ENCODE measurements around a stretch of chr20.

DNA sequence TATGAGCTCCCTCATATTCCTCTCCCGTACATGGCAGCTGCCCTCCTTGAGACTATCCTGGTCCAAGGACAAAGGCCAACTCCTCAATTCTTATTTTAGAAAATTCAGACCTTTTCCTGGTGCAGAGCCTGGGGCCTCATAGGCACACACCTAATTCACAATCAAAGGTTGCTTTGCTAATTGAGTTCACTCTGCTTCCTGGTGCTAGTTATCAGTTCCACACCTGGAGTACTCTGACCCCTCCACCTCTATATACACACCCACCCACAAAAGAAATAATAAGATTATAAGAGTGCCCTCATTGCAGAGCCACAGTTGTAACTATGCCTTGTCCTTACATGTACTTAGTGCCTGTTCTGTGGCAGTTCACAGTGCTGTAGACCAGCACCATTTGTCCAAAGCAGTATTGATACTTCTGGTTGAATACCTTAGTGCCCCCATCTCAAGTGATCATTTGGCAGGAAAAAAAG is 38.7 kb downstream of the GSS start:
- PRO-cap, 4 experiments: no peak in any of the 4 experiments
- RAMPAGE, long total RNA, 4 experiments: no peak in any of the 4 experiments

- PRO-cap, 4 experiments: no peak in any of the 4 experiments
- RAMPAGE, long total RNA, 4 experiments: no peak in any of the 4 experiments
Observed at GRCh38 chr20:34968654-34969175, 13.0 kb downstream of the MYH7B start.

GRCh38 chr20:34977149-34978358 is 21.9 kb downstream of the MYH7B start:
- PRO-cap, 4 experiments: no peak in any of the 4 experiments
- RAMPAGE, long total RNA, 4 experiments: no peak in any of the 4 experiments

DNA sequence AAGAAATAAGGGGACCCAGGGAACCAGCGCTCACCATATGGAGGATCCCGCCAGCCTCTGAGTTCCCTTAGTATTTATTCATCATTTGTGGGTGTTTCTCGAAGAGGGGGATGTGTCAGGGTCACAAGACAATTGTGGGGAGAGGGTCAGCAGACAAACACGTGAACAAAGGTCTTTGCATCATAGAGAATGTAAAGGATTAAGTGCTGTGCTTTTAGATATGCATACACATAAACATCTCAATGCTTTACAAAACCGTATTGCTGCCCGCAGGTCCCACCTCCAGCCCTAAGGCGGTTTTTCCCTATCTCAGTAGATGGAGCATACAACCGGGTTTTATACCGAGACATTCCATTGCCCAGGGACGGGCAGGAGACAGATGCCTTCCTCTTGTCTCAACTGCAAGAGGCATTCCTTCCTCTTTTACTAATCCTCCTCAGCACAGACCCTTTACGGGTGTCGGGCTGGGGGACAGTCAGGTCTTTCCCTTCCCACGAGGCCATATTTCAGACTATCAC is 15.6 kb downstream of the MMP24OS start:
- PRO-cap, 4 experiments: no peak in any of the 4 experiments
- RAMPAGE, long total RNA, 4 experiments: no peak in any of the 4 experiments

DNA sequence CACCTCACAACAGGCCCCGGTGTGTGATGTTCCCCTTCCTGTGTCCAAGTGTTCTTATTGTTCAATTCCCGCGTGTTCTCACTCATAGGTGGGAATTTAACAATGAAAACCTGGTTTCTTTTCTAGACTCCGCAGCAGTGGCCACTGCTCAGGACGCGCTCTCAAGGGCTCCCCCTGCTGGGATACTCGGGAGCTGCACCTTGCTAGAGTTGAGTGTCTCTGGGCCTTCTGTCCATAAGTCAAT is 8.3 kb upstream of the CEP250 start:
- PRO-cap, 4 experiments: no peak in any of the 4 experiments
- RAMPAGE, long total RNA, 4 experiments: no peak in any of the 4 experiments

DNA sequence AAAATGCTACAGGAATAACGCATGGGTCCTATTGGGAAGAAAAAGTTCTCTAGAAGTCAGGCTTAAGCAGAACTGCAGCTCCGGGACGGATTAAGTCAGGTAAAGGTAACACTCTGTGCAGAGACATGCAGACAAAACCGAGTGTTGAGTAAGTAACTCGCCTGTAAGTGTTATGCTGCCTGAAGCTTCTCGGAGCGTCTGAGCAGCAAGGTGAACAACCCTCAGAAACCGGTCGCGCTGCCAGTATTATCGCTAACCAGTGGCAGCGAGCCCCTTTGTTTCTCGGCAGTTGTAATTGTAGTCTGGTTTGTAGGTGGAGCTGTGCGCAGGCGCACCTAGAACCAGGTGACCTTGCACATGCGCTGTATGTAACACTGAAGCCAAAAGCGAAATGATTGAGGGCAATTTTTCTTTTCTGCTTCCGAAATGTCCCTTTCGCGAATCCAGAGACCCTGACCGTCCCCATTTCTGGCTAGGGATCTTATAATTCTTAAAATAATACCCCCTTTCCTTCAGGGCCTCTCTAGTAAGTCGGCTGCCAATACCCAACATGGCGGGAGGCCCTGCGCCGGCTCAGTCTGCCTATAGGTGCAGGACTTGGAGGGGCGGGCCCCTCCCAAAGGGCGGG is 805 bp upstream of the CEP250 start:
- PRO-cap, 4 experiments: peak in 4 of 4 experiments; most common minus-strand start position 580 of the sequence (in 4)
- RAMPAGE, long total RNA, 4 experiments: no peak in any of the 4 experiments

GRCh38 chr20:35502919-35503536 is 26.4 kb downstream of the C20orf173 start:
- PRO-cap, 4 experiments: no peak in any of the 4 experiments
- RAMPAGE, long total RNA, 4 experiments: no peak in any of the 4 experiments

GRCh38 chr20:35559251-35559808 is 17.5 kb downstream of the ERGIC3 start:
- PRO-cap, 4 experiments: no peak in any of the 4 experiments
- RAMPAGE, long total RNA, 4 experiments: no peak in any of the 4 experiments

- PRO-cap, 4 experiments: no peak in any of the 4 experiments
- RAMPAGE, long total RNA, 4 experiments: no peak in any of the 4 experiments
Observed at GRCh38 chr20:35599650-35600308, 15.8 kb upstream of the SPAG4 start.

DNA sequence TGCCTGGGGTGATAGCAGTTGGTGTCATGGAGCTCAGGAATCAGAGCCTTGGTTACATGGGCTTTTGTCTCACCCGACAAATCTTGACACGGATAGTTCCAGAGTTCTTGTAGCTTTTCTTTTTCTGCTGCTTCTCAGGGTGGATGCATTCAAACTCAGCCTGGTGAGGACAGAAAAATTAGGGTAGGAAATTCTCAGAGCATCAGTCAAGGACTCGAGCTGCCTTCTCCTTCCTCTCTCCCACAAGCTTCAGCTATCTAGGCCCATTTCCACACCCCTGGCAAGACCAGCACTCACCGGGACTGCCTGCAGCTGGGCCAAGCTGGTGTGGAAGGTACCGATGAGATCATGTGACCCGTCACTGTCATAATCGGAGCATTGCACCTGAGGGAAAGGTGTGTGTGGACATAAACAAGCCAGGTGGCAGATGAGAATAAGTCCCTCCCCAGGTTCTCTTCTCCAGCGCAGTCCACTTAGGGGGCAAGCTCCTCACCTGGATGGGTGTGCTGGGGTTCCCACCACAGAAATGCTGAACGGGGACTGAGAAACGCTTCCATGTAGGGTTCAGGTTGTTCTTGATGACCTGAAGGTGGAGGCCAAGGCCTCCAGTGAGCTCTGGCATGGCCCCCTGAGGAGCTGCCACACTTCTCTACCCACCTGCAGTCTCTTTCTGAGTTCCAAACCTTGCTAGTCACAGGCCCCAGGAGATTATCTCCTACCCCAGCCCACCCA is 15.7 kb downstream of the SPAG4 start:
- PRO-cap, 4 experiments: no peak in any of the 4 experiments
- RAMPAGE, long total RNA, 4 experiments: no peak in any of the 4 experiments

DNA sequence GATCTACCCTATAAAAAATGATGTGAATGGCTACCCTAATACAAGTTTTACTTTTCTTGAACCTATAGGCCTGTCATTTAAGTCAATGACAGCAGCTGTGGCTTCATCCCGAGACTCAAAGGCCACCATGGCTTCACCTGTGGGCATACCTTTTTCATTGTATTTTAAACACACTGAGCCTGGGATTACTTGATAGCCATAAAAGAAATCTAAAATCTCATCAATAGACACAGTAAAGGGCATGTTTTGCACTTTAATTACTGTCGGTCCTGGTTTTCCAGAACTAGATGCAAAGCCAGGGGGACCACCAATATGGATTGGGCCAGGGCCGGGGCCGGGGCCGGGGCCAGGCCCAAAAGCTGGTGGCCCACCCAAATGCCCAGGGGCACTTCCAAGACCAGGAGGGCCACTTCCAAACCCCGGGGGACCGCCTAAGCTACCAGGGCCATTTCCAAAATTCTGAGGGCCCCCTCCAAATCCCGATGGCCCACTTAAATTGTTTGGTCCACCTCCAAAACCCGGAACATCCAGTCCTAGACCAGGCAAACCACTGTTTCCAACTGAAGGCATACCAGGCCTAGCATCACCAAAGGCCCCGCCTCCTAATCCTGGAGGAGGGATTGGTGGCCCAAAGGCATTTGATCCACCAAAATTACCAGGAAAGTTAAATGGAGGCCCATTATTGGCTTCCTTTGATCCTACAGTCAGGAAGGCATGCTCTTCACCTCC is 12.0 kb downstream of the CPNE1 start:
- PRO-cap, 4 experiments: no peak in any of the 4 experiments
- RAMPAGE, long total RNA, 4 experiments: no peak in any of the 4 experiments

- PRO-cap, 4 experiments: peak in 2 of 4 experiments; most common minus-strand start chr20:35701898 (in 2)
- RAMPAGE, long total RNA, 4 experiments: no peak in any of the 4 experiments
Observed at GRCh38 chr20:35701742-35702532, 2.7 kb downstream of the ROMO1 start.

DNA sequence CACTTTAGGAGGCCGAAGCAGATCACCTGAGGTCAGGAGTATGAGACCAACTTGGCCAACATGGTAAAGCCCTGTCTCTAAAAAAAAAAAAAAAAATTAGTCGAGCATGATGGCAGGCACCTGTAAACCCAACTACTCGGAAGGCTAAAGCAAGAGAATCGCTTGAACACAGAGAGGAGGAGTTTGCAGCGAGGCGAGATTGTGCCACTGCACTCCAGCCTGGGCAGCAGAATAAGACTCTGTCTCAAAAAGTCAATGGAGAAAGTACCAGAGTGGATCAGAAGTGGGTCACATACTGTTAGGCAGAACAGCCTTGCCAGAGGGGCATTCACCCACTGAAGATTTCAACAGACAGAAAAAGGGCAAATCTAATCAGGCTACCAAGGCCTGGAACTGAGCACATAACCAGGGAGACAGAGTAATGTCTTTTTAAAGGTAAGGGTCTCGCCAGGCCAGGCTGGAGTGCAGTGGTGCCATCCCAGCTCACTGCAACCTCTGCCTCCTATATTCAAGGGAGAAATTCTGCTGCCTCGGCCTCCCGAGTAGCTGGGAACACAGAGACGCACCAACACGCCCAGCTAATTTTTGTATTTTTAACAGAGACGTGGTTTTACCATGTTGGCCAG is 21.4 kb downstream of the RBM39 start:
- PRO-cap, 4 experiments: no peak in any of the 4 experiments
- RAMPAGE, long total RNA, 4 experiments: no peak in any of the 4 experiments

- PRO-cap, 4 experiments: no peak in any of the 4 experiments
- RAMPAGE, long total RNA, 4 experiments: no peak in any of the 4 experiments
Observed at GRCh38 chr20:35730020-35730698, 11.9 kb downstream of the RBM39 start.

- PRO-cap, 4 experiments: no peak in any of the 4 experiments
- RAMPAGE, long total RNA, 4 experiments: no peak in any of the 4 experiments
Observed at GRCh38 chr20:35732463-35733212, 9.4 kb downstream of the RBM39 start.

DNA sequence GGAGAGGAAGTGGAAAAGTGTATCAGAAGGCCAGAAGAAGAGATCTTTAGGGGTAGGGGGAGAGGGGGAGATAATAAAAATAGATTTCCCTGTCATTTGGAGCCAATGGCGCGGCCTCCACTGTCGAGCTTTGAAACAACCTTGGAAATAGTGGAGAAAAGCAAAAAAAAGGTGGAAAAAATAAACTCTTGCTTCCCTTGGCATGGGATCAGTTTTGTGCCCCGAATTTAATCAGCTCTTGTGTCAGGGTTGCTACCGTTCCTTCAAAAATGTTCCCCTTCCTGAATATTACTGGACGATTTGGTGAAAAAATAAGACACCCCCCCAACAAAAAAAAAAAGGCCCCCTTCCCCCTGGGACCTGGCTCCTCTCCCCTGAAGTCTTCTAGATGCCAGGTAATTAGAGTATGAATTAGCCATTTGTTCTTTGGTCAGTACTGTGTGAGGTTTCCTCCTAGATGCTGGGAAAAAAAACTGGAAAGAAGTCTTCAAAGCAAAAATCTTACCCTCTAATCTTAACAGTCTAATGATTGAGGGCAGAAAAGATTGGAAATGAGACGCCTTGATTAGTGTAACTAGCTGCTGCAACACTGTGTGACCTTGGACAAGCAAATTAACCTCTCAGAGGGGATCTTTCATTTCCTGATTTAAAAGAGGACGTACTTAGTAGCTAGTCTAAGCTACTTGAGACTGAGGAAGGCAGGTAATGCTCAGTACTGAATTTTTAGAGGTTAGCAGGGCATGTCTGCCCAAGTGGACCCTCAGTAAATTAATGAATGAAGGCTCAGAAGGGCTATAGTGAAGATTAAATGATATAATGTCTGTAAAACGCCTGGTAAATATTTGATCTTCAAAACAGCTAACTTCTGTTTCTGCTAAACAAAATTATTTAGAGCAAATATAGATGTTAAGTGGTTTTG is 937 bp upstream of the RBM39 start:
- PRO-cap, 4 experiments: peak in 4 of 4 experiments; most common plus-strand start position 686 of the sequence (in 4); most common minus-strand start position 614 of the sequence (in 4)
- RAMPAGE, long total RNA, 4 experiments: no peak in any of the 4 experiments

- PRO-cap, 4 experiments: no peak in any of the 4 experiments
- RAMPAGE, long total RNA, 4 experiments: no peak in any of the 4 experiments
Observed at GRCh38 chr20:35871563-35871817, 82.8 kb downstream of the SCAND1 start.

DNA sequence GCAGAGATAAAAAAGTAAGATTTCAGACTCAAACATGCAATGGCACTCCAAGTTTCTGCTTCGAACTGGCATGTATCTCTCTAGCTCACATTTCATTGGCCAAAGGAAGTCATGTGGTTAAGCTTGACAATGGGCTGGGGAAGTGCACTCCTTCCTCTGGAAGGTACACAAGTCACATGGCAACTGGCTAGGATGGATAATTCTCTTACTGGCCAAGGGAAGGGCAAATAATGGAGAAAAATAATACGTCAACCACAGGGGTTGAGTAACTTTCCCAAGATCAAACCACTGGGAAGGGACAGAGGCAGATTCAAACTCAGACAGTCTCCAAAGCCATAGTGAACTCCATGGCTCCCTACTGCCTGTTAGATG is 69.3 kb upstream of the EPB41L1 start:
- PRO-cap, 4 experiments: no peak in any of the 4 experiments
- RAMPAGE, long total RNA, 4 experiments: no peak in any of the 4 experiments

- PRO-cap, 4 experiments: no peak in any of the 4 experiments
- RAMPAGE, long total RNA, 4 experiments: no peak in any of the 4 experiments
Observed at GRCh38 chr20:36147536-36147904, 7.0 kb upstream of the EPB41L1 start.

- PRO-cap, 4 experiments: no peak in any of the 4 experiments
- RAMPAGE, long total RNA, 4 experiments: no peak in any of the 4 experiments
Observed at GRCh38 chr20:36149437-36149993, 5.0 kb upstream of the EPB41L1 start.

Measured in spleen (tissue), 7 donors.